Umbilical cord (tissue), 2 donors: Measurements from ENCODE around the gene TSPAN16.

GRCh38 chr19:10671224-10671780 lies 17.2 kb downstream of the ILF3 start:
- RAMPAGE, long total RNA: no peak

DNA sequence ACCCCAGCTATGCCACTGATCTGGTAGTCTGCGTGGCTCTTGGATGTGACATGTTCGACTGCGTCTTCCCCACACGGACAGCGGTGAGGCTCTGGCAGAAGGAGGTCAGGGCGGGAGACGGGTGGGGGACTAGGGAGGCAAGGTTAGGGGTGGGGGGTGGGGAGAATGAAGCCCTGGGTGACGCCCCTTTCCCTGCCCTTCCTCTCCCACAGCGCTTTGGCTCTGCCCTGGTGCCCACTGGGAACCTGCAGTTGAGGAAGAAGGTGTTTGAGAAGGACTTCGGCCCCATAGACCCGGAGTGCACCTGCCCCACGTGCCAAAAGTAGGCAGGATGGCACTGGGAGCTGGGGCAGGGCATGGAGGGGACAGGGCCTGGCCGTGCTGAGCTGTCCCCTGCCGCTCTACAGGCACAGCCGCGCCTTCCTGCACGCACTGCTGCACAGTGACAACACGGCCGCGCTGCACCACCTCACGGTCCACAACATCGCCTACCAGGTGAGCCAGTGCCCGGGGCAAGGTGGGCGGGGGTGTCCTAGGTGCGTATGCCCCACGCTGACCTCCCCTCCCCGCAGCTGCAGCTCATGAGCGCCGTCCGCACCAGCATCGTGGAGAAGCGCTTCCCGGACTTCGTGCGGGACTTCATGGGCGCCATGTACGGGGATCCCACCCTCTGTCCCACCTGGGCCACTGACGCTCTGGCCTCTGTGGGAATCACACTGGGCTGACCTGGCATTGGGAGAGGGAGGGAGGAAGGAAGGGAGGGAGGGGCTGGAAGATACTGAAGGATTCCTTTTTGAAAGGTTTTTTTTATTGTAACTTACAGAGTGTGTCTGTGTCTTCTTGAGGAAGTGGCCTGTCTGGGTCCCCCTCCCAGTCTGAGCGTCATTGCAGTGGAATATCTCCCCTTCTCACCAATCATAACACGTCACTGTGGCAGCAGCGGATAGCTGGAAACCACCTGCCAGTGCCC lies 5.0 kb upstream of the DNM2 start:
- RAMPAGE, long total RNA: no peak

DNA sequence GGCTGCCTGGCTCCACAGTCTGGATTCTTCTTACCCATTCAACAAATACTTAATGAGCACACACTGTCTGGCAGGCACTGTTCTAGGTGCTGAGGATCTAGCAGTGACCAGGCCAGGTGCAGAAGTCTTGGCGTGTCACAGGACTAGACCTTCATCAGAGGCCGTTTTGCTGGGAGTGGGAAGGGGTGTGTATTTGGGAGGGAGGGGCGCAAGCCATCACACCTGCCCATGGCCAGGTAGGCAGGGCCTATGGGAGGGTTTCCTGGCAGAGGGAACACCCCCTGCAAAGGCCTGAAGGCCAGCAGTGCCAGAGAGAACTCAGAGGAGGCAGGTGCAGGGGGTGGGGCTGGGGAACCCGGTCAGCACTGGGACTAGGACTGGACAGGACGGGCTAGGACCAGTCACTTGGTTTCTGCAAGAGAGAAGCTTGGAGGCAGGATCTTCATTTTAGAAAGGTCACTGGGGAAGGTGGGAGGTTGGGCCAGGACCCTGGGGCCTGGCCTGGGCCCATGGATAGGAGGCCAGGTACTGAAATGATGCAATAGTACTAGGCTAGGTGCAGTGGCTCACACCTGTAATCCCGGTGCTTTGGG lies 31.9 kb downstream of the DNM2 start:
- RAMPAGE, long total RNA: no peak

- RAMPAGE, long total RNA: no peak
Measured at GRCh38 chr19:10776934-10777267, 59.0 kb downstream of the DNM2 start.

- RAMPAGE, long total RNA: no peak
Measured at GRCh38 chr19:10793635-10793990, 42.4 kb downstream of the TMED1 start.

DNA sequence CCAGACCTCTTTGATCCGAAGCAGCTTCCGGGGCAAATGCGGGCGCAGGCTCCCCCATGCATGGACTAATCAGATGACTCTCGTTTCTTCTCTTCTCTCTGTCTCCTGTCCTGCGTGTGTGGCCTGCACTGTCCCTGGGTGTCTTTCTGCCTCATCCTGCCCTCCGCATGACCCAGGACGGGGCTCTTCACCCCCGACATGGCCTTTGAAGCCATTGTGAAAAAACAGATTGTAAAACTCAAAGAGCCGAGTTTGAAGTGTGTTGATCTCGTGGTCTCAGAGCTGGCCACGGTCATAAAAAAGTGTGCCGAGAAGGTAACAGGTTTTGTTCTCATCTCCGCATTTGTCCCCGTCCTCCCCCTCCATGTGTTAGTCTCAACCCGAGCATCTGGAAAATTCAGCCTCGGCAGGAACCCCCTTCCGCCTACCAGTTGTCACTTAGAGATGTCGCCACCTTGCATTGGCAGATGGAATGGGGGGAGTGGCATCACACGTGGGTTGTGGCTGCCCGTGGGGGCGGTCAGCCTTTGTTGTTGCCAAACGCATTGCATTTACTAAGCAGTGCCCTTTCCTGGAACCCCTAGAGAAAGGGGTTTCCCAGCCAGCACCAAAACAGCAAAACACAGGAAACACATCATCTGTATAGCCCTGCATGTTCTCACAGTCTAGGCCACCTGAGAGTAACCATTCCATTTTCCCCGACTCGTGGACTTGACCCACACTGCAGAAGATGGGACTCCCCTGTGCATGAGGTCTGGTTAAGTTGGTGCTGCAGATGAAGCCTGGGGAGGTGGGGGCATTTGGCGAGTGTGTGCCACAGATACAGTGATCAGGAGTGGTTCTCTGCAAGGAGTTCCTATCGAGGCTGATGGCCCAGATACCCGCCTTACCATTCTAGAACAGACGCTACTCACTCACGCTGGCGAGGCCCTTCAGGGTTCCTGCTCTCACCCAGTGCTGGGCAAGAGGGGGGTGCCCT lies 38.5 kb downstream of the TMED1 start:
- RAMPAGE, long total RNA: no peak

- RAMPAGE, long total RNA: no peak
Measured at GRCh38 chr19:10819477-10820514, 16.2 kb downstream of the TMED1 start.

- RAMPAGE, long total RNA: no peak
Measured at GRCh38 chr19:10898464-10899092, 27.2 kb downstream of the CARM1 start.

DNA sequence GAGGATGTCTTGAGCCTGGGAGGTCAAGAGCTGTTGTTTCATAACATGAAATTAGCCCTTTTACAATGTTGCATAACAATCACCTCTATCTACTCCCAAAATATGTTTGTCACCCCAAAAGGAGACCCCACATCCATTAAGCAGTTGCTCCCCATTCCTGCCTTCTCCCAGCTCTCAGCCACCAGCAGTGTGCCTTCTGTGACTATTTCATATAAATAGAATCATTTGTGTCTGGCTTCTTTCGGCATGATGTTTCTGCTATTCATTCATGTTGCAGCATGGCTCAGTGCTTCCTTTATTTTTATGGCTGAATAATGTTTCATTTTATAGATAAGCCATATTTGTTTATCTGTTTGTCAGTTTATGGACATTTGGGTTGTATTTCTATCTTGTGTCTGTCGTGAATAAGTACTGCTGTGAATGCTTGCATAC lies 28.2 kb downstream of the YIPF2 start:
- RAMPAGE, long total RNA: no peak

GRCh38 chr19:10929650-10930225 lies 1.1 kb downstream of the TIMM29 start:
- RAMPAGE, long total RNA: no peak

DNA sequence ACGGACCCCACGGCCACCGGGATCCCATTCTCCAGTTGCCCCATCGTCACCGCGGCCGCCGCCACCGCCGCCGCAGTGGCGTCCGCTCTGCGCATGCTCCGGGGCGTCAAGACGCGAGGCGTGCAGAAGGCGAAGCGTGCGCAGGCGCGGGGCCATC lies 332 bp upstream of the SMARCA4 start:
- RAMPAGE, long total RNA: no peak

DNA sequence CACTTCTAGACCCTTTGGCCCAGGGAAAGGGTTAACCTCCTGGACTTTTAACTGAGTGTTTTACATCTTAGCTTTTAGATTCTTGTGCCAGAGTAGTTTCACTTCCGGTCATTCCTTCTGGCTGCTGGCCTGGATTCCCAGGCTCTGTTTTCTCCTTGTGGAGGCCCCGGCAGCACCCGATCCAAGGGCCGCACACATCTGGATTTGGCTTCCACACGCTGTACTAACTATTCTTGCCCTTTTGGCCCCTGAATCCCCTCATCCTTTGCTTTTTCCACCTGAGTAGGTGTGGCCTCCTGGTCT lies 14.8 kb downstream of the SMARCA4 start:
- RAMPAGE, long total RNA: no peak

DNA sequence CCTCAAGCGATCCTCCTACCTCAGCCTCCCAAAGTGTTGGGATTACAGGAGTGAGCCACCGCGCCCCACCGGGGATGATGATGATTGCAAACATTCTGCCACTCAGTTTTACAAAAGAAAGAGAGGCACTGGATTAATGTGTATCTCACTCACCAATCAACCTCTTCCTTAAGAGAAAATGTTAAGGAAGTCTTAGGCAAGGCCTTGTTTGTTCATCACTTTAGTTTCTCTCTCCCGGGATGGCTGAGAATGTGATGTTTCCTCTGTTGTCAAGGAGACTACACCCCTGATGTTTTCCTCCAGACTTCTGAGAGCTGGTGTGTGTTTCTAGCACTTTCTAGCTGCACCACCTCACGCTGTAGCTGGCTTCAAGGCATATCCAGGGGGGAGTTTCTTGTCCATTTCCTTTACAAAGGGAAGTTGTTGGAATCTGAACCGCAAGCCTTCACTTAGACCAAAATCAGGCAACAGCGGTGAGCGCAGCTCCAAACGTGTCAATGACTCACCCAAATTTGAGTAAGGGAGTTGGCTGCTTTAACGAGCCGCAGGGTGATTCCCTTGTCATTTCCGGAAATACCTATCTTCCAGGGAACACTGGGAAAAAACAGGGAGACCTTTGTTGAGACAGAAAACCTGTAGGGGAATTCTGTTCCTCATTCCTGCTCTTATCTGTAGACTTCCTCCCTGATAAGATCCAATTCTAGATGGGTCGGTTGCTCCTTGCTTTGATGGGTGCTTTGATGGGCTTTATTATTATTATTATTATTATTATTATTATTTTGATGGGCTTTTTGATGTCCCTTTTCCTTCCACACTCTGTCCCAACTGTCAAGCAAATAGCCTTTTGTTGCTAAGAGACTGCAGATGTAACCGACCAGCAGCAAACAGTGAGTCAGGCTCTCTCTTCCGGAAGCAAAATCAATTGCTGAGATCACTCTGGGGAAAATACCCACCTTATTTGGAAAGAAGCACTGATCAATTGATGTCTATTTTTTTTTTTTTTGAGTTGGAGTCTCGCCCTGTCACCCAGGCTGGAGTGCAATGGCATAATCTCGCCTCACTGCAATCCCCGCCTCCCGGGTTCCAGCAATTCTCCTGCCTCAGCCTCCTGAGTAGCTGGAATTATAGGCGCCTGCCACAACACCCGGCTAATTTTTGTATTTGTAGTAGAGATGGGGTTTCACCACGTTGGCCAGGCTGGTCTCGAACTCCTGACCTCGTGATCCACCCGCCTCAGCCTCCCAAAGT lies 2.6 kb downstream of the LDLR start:
- RAMPAGE, long total RNA: no peak

DNA sequence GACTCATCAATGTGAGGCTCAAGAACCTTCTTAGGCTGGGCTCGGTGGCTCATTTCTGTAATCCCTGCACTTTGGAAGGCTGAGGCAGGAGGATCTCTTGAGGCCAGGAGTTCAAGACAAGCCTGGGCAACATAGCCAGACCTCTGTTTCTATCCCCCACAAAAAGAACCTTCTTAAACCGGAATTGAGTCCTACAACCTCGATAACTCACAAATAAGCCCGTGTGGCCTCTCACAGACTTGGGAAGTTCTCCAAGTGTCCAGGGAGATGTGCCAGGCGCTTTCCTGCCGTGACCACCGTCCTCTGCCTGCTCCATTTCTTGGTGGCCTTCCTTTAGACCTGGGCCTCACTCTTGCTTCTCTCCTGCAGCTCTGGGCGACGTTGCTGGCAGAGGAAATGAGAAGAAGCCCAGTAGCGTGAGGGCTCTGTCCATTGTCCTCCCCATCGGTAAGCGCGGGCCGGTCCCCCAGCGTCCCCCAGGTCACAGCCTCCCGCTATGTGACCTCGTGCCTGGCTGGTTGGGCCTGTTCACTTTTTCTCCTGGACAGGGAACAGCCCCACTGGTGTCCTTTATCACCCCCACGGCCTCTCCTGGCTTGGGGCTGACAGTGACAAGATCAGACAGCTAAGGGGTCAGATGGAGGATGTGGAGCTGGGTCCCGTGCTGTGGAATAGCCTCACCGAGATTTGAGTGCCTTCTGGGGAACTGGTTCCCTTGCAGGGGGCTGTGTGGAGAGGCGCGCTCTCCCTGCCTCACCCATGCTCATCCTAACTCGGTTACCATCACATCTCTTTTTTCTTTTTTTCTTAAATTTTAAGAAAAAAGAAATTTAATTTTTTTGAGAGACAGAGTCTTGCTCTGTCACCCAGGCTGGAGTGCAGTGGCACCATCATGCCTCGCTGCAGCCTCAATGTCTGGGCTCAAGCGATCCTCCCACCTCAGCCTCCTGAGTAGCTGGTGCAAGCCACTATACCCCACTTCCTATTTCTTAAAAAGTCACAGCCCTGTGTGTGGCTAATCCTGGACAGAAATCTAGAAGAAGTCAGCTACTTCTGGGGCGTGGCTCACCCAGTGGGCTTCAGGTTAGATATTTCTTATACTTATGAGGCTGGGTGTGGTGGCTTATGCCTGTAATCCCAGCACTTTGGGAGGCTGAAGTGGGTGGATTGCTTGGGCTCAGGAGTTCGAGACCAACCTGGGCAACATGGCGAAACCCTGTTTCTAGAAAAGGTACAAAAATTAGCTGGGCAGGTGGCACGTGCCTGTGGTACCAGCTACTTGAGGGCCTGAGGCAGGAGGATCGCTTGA lies 27.5 kb downstream of the SPC24 start:
- RAMPAGE, long total RNA: no peak

DNA sequence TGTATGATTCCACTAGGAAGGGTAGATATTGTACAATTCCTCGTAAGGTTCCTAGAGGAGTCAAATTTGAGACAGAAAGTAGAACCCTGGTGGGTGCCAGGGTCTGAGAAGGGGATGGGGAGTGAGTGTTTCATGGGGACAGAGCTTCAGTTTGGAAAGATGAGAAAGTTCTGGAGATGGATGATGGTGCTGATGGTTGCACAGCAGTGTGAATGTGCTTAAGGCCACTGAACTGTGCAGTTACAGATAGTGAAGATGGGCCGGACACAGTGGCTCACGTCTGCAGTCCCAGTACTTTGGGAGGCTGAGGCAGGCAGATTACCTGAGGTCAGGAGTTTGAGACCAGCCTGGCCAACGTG lies 957 bp downstream of the SPC24 start:
- RAMPAGE, long total RNA: no peak

DNA sequence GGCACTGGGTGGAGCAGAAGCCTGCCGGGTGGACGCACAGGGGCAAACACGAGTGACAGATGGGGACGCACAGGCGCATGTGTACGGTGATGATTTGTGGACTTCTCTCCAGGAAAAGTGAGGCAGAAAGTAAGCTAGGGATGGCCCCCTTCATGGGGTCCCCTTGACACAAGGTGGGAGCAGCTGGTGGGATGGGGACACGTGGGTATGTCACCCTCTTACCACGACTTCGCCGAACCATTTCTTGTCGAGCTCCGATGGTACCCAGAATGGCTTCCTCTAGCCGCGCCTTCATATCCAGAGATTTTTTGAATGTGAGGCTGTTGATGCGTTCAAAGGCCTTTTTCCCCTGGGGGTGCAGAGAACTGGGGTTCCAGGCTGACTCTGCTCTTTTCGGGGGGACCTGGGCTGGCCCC lies 18.2 kb upstream of the KANK2 start:
- RAMPAGE, long total RNA: no peak

DNA sequence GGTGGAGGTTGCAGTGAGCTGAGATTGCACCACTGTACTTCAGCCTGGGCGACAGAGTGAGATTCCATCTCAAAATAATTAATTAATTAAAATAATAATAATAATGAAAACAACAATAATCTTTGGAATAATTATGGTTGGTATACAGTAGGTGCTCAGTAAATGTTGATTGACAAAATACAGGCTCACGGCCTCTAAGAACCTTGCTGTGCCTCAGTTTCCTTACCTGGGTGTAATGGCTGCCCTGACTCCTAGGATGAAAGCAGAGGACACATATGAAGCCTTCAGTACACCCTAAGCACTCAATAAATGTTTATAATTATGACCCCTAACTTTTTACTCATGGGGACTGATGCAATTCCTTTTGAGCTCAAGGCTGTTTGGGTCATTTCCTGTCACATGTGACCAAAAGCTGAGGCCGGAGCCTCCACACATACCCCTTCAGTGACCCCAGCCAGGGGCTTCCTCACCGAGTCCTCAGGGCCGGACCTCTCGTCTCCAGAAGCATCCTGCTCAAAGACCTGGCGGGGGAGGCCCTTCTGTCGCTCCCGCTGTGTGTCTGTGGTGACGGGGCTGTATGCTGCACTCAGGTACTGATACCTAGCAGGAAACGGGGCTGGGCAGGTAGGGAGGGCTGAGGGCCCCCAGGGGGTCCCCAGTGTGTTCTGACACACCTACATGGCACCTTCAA lies 10.5 kb downstream of the DOCK6 start:
- RAMPAGE, long total RNA: no peak

GRCh38 chr19:11256097-11256560 lies 6.2 kb downstream of the DOCK6 start:
- RAMPAGE, long total RNA: no peak

DNA sequence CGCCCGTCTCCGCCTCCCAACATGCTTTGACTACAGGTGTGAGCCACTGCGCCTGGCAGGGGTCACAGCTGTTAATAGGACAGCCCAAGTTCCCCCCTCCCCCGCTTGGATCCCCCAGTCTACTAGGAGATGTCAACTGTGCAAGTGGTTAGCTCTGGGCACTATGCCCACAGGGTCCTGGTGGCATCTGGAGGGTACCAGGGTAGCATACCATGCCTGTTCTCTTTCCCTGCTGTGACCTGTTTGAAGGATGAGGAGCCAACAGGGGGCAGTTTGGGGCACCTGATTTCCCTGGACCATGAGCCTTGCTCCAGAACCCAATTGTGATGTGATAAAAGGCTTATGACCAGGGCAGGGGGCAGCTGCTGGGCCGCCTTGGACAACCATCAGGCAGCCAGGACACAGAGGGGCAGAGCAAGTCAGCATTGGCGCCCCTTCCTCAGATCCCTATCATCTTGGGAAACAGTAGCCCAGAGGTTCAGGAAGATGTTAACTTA lies at the start of gene TSPAN16:
TSS of gene TSPAN16 (plus strand) at position 389 of the 497 bp plus-strand sequence.
- RAMPAGE, long total RNA: no peak

GRCh38 chr19:11356536-11356997 lies 1.3 kb downstream of the PLPPR2 start:
- RAMPAGE, long total RNA: no peak